GM12878 (cell line): ENCODE measurements around a stretch of chr2.

GRCh38 chr2:67055892-67056355, 341.2 kb upstream of the ETAA1 start:
- RAMPAGE, long total RNA = no peak
- RRBS, 2 experiments = no CpG with 5 or more reads among the region's 4 CpGs
CAGE:
- cytosol, long polyA minus RNA = no peak
- cytosol, long polyA plus RNA = no peak
- long polyA plus RNA = no peak
- nucleolus, long total RNA = no peak
- nucleus, long polyA plus RNA = no peak
- nucleus, long total RNA = no peak

- RAMPAGE, long total RNA = no peak
- RRBS, 2 experiments = no CpG with 5 or more reads among the region's 16 CpGs
CAGE:
- cytosol, long polyA minus RNA = no peak
- cytosol, long polyA plus RNA = no peak
- long polyA plus RNA = no peak
- nucleolus, long total RNA = no peak
- nucleus, long polyA plus RNA = no peak
- nucleus, long total RNA = no peak
Observed at GRCh38 chr2:67260476-67261446, 136.4 kb upstream of the ETAA1 start.

GRCh38 chr2:67877361-67877666, 185.5 kb downstream of the C1D start:
- RAMPAGE, long total RNA = no peak
- RRBS, 2 experiments = no CpG with 5 or more reads among the region's 3 CpGs
CAGE:
- cytosol, long polyA minus RNA = no peak
- cytosol, long polyA plus RNA = no peak
- long polyA plus RNA = no peak
- nucleolus, long total RNA = no peak
- nucleus, long polyA plus RNA = no peak
- nucleus, long total RNA = no peak

DNA sequence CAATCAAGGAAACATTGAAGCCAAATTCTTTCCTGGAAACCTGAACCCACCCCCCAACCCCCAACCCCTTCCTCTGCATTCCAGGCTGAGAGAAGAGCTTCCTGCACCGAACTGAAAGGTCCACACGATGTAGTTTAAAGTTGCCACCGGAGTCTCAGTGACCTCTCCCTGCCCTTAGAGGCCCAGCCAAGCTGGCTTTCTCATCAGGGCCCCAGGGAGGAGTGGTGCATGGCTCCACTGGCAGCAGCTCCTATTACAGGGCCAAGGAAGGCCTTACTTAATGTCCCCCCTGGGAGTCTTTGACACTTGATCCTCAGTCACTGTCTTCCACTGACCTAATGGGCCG, 167.2 kb downstream of the C1D start:
- RAMPAGE, long total RNA = no peak
- RRBS, 2 experiments = no CpG with 5 or more reads among the region's 4 CpGs
CAGE:
- cytosol, long polyA minus RNA = no peak
- cytosol, long polyA plus RNA = no peak
- long polyA plus RNA = no peak
- nucleolus, long total RNA = no peak
- nucleus, long polyA plus RNA = no peak
- nucleus, long total RNA = no peak

- RAMPAGE, long total RNA = no peak
- RRBS, 2 experiments = no CpG with 5 or more reads among the region's 1 CpG
CAGE:
- cytosol, long polyA minus RNA = no peak
- cytosol, long polyA plus RNA = no peak
- long polyA plus RNA = no peak
- nucleolus, long total RNA = no peak
- nucleus, long polyA plus RNA = no peak
- nucleus, long total RNA = no peak
Observed at GRCh38 chr2:68272459-68273038, 20.2 kb upstream of the PPP3R1 start.

- RAMPAGE, long total RNA = no peak
- RRBS, 2 experiments = 21 to 23% methylated on average over 2 of the region's 33 CpGs
CAGE:
- cytosol, long polyA minus RNA = no peak
- cytosol, long polyA plus RNA = no peak
- long polyA plus RNA = no peak
- nucleolus, long total RNA = no peak
- nucleus, long polyA plus RNA = no peak
- nucleus, long total RNA = no peak
Observed at GRCh38 chr2:68318512-68319301, 1.0 kb downstream of the CNRIP1 start.

- RAMPAGE, long total RNA = no peak
- RRBS, 2 experiments = no CpG with 5 or more reads among the region's 2 CpGs
CAGE:
- cytosol, long polyA minus RNA = no peak
- cytosol, long polyA plus RNA = no peak
- long polyA plus RNA = no peak
- nucleolus, long total RNA = no peak
- nucleus, long polyA plus RNA = no peak
- nucleus, long total RNA = no peak
Observed at GRCh38 chr2:68737684-68738219, 3.1 kb downstream of the ARHGAP25 start.

GRCh38 chr2:68741148-68741531, 6.5 kb downstream of the ARHGAP25 start:
- RAMPAGE, long total RNA = no peak
- RRBS, 2 experiments = no CpG with 5 or more reads among the region's 3 CpGs
CAGE:
- cytosol, long polyA minus RNA = no peak
- cytosol, long polyA plus RNA = no peak
- long polyA plus RNA = no peak
- nucleolus, long total RNA = no peak
- nucleus, long polyA plus RNA = no peak
- nucleus, long total RNA = no peak

DNA sequence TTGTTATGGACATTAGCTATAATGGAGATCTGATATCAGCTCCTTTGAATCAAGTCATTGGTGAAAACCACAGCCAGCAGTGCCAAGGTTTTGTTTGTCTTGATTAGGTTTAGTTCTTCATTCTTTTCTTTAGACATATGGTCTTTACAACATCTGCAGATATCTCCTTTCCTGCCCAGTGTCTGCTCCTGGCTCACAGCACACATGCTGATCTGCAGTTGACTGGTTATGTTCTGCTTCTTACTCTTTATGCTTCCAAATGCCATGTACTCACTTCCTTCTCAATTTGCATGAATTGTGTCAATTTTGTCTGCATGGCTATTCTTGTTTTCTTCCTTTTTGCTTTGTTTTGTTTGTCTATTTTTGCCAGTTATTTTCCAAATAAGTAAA, 8.0 kb downstream of the ARHGAP25 start:
- RAMPAGE, long total RNA = no peak
CAGE:
- cytosol, long polyA minus RNA = no peak
- cytosol, long polyA plus RNA = no peak
- long polyA plus RNA = no peak
- nucleolus, long total RNA = no peak
- nucleus, long polyA plus RNA = no peak
- nucleus, long total RNA = no peak

DNA sequence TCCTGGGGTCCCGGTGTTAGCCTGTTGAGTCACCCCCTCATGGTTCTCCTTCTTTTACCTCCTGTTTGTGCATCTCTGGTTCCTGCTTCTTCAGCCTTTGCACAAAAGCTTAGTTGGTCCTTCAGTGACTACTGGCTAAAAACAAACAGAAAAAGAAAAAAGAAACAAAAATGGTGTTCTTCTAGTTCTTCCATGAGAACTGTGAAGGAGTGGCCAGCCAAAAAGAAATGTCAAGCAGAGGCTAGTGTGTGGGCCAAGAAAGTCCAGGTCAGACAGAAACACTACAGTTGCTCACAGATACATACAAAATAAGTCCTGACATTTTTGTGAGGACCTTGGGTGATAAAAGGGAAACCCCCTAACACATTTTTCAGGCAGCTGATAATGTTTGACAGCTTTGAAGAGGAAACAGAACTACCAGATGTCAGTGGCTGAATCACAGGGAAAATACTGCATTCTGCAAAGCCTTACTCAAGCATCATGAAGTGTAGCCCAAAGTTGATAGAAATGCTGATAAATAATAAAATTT, 28.0 kb downstream of the ARHGAP25 start:
- RAMPAGE, long total RNA = no peak
- RRBS, 2 experiments = no CpG with 5 or more reads among the region's 1 CpG
CAGE:
- cytosol, long polyA minus RNA = no peak
- cytosol, long polyA plus RNA = no peak
- long polyA plus RNA = no peak
- nucleolus, long total RNA = no peak
- nucleus, long polyA plus RNA = no peak
- nucleus, long total RNA = no peak

GRCh38 chr2:68774413-68775406, 40.1 kb downstream of the ARHGAP25 start:
- RAMPAGE, long total RNA = no peak
- RRBS, 2 experiments = 2 to 3% methylated on average over 7 to 11 of the region's 38 CpGs
CAGE:
- cytosol, long polyA minus RNA = no peak
- cytosol, long polyA plus RNA = no peak
- long polyA plus RNA = no peak
- nucleolus, long total RNA = no peak
- nucleus, long polyA plus RNA = no peak
- nucleus, long total RNA = no peak

- RAMPAGE, long total RNA = no peak
- RRBS, 2 experiments = no CpG with 5 or more reads among the region's 16 CpGs
CAGE:
- cytosol, long polyA minus RNA = no peak
- cytosol, long polyA plus RNA = no peak
- long polyA plus RNA = no peak
- nucleolus, long total RNA = no peak
- nucleus, long polyA plus RNA = no peak
- nucleus, long total RNA = no peak
Observed at GRCh38 chr2:69177079-69177763, 164.2 kb downstream of the ANTXR1 start.

- RAMPAGE, long total RNA = no peak
- RRBS, 2 experiments = 4 to 5% methylated on average over 1 of the region's 31 CpGs
CAGE:
- cytosol, long polyA minus RNA = no peak
- cytosol, long polyA plus RNA = no peak
- long polyA plus RNA = no peak
- nucleolus, long total RNA = no peak
- nucleus, long polyA plus RNA = no peak
- nucleus, long total RNA = no peak
Observed at GRCh38 chr2:69306095-69306768, 80.8 kb downstream of the GFPT1 start.

DNA sequence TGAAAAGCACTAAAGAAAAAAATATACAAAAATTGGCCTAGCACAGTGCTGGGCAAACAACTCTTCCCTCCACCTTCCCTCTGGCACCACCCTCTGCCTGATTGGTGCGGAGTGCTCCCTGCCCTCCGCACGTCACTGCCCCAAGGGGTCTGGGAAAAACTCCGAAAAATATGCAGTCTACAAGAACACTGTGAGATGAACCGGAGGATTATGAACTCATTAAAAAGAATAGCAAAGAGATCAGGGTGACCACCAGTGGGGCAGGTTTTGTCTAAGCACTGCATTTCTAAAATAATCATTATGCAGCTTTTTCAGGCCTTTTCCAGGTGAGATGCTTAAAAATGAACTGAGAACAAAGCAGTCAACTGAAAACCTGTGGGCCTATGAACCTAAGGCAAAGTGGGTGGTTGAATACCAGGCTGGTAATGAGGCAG, 57.6 kb downstream of the AAK1 start:
- RAMPAGE, long total RNA = no peak
- RRBS, 2 experiments = no CpG with 5 or more reads among the region's 5 CpGs
CAGE:
- cytosol, long polyA minus RNA = no peak
- cytosol, long polyA plus RNA = no peak
- long polyA plus RNA = no peak
- nucleolus, long total RNA = no peak
- nucleus, long polyA plus RNA = no peak
- nucleus, long total RNA = no peak

- RAMPAGE, long total RNA = no peak
- RRBS, 2 experiments = no CpG with 5 or more reads among the region's 8 CpGs
CAGE:
- cytosol, long polyA minus RNA = no peak
- cytosol, long polyA plus RNA = no peak
- long polyA plus RNA = no peak
- nucleolus, long total RNA = no peak
- nucleus, long polyA plus RNA = no peak
- nucleus, long total RNA = no peak
Observed at GRCh38 chr2:69618372-69619316, 24.9 kb downstream of the AAK1 start.

GRCh38 chr2:69627749-69628382, 15.7 kb downstream of the AAK1 start:
- RAMPAGE, long total RNA = no peak
- RRBS, 2 experiments = no CpG with 5 or more reads among the region's 6 CpGs
CAGE:
- cytosol, long polyA minus RNA = no peak
- cytosol, long polyA plus RNA = no peak
- long polyA plus RNA = no peak
- nucleolus, long total RNA = no peak
- nucleus, long polyA plus RNA = no peak
- nucleus, long total RNA = no peak

- RAMPAGE, long total RNA = no peak
- RRBS, 2 experiments = no CpG with 5 or more reads among the region's 4 CpGs
CAGE:
- cytosol, long polyA minus RNA = no peak
- cytosol, long polyA plus RNA = no peak
- long polyA plus RNA = no peak
- nucleolus, long total RNA = no peak
- nucleus, long polyA plus RNA = no peak
- nucleus, long total RNA = no peak
Observed at GRCh38 chr2:69641561-69642031, 1.9 kb downstream of the AAK1 start.

DNA sequence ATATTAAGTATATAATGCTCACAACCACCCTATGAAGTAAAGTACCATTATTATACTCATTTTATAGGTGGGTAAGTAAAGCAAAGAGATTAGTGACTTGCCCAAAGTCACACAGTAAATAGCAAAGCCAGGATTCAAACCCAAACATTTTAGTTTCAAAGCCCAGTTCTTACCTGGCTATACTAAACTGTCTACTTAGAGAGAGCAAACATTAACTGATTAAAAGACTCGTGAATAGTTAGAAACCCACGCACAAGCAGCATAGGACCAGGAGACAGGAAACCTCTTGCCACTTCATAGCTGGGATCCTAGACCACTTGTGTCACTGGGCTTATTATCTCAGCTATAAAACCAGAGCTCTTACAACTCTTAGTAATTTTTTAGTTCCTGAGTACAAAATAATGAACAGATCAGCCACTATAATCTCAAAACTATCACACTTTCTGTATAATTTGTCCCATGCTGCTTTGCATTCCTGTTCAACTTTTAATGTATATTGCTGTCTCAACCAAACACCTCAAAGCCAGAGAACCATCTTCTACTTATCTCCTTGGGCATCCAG, 2.4 kb upstream of the AAK1 start:
- RAMPAGE, long total RNA = no peak
- RRBS, 2 experiments = no CpG with 5 or more reads among the region's 2 CpGs
CAGE:
- cytosol, long polyA minus RNA = no peak
- cytosol, long polyA plus RNA = no peak
- long polyA plus RNA = no peak
- nucleolus, long total RNA = no peak
- nucleus, long polyA plus RNA = no peak
- nucleus, long total RNA = no peak

- RAMPAGE, long total RNA = no peak
- RRBS, 2 experiments = 3 to 4% methylated on average over 3 of the region's 14 CpGs
CAGE:
- cytosol, long polyA minus RNA = no peak
- cytosol, long polyA plus RNA = no peak
- long polyA plus RNA = no peak
- nucleolus, long total RNA = no peak
- nucleus, long polyA plus RNA = no peak
- nucleus, long total RNA = no peak
Observed at GRCh38 chr2:69830361-69830830, 936 bp downstream of the GMCL1 start.

GRCh38 chr2:69911912-69912362, 3.0 kb upstream of the MXD1 start:
- RAMPAGE, long total RNA = no peak
- RRBS, 2 experiments = no CpG with 5 or more reads among the region's 2 CpGs
CAGE:
- cytosol, long polyA minus RNA = no peak
- cytosol, long polyA plus RNA = no peak
- long polyA plus RNA = no peak
- nucleolus, long total RNA = no peak
- nucleus, long polyA plus RNA = no peak
- nucleus, long total RNA = no peak